Cardiac atrium fibroblast (primary cell): ENCODE results near the gene CACNA1G.

GRCh38 chr17:50132057-50132762, 2.2 kb upstream of the SAMD14 start:
- RAMPAGE, long total RNA: no peak

DNA sequence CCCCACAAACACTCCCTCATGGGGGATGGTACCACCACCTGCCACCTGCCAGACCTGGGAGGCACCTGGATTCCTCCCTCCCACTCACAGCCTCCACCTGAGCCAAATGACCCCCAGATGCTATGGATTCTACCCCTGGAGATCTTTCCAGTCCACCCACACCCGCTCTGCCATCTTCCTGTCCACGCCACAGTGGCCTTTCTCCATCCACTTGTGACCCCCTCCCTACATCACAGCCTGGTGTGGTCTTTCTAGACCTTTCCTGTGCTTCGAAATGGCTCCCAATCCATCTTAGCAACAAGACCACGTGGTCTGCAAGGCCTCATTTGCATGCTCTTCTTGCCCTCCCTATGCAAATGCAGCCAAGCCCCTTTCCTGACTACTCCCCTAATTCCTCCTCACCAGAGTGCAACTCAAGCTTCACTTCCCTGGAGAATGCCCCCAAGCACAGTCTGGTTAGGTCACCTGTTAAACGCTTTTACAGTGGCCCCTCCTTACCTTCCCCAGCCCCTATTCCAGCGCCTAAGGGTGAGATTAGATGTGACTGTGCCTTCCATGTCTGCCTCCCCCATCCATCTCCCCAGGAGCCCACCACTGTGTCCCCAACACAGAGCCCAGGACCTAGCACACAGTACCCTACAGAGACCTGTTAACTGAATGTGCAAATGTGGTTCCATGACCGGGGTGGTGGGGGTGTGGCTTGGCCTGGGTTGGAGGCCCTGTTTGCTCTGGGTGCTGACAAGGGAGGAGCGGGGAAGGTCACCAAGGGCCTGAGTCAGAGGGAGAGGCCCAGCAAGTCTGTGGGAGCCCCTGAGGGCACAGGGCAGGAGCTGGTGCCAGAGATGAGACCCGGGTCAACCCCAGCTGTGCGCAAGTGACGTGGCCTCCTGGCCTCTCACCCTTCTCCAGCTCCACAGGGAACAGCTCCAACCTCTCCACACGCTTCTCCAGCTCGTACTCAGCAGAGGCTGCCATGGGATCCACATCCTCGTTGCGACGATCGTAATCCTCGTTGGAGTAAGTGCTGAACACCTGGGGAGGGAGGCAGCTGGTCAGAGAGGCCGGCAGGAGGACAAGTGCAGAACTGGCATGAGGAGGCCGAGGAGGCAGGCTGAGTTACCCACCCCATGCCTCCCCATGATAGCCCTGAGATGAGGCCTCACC, 5.9 kb downstream of the PPP1R9B start:
- RAMPAGE, long total RNA: no peak

DNA sequence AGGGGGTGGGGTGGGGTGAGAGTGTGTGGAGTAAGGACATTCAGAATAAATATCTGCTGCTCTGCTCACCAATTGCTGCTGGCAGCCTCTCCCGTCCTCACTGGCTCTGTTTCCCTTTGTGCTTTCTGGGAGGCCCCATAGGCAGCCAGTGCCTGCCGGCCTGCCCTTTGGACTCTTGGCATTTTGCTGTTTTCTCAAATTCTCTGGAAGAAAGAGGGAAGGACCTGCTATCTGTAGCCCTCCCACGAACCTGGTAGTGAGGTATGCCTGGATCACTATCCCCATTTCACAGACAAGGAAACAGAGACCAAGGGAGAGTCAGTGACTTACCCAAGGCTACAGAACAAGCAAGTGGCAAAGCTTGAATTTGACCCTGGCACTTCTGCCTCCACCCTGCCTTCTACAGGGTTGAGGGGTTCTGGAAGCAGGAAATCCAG, 10.0 kb downstream of the SGCA start:
- RAMPAGE, long total RNA: no peak

DNA sequence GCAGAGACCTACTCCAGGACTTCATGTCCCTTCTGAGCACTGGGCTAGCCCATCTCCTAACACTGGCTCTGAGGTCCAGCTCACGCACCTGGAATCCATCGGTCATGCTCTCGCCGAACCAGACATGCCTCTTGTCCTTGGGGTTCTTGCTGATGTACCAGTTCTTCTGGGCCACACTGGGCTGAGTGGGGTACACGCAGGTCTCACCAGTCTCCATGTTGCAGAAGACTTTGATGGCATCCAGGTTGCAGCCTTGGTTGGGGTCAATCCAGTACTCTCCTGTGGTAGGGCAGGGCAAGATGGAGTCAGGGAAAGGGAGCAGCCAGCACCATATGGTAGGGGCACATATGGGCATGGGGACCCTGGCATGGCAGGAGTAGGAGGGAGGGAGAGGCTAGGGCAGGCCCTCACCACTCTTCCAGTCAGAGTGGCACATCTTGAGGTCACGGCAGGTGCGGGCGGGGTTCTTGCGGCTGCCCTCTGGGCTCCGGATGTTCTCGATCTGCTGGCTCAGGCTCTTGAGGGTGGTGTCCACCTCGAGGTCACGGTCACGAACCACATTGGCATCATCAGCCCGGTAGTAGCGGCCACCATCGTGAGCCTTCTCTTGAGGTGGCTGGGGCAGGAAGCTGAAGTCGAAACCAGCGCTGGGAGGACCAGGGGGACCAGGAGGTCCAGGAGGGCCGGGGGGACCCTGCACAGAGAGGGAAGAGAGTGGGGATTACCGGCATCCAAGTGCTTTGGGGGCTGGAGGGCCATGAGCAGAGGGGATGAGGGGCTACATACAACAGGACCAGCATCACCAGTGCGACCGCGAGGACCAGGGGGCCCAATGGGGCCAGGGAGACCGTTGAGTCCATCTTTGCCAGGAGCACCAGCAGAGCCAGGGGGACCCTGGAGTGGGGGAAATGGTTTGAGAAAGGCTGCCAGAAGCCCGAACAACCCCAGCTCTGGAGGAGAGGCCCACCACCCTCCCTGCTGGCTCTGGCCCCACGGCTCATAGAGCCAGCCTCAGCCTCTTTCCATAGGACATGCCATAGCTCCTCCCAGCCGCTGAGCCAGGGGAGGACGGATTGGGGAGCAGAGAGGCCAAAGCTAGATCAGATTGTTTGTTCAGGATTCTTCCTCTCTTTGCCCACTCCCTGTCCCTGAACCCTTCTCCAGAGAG, 14.8 kb downstream of the COL1A1 start:
- RAMPAGE, long total RNA: no peak

DNA sequence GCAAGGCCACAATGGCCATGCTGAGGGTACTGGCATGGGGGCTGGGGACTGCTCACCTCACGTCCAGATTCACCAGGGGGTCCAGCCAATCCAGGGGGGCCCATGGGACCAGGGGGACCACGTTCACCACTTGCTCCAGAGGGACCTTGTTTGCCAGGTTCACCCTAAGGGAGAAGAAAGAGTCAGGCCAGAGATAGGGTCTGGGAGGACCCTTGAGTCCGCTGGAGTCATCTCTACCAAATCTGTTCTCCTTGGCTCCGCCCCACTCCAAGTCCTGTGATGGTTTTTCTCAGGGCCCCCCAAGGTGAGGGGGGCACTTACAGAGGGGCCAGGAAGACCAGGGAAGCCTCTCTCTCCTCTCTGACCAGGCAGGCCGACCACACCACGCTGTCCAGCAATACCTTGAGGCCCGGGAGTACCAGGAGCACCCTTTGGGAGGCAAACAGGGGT, 12.6 kb downstream of the COL1A1 start:
- RAMPAGE, long total RNA: no peak

- RAMPAGE, long total RNA: no peak
Observed at GRCh38 chr17:50210775-50211327, 9.4 kb upstream of the COL1A1 start.

DNA sequence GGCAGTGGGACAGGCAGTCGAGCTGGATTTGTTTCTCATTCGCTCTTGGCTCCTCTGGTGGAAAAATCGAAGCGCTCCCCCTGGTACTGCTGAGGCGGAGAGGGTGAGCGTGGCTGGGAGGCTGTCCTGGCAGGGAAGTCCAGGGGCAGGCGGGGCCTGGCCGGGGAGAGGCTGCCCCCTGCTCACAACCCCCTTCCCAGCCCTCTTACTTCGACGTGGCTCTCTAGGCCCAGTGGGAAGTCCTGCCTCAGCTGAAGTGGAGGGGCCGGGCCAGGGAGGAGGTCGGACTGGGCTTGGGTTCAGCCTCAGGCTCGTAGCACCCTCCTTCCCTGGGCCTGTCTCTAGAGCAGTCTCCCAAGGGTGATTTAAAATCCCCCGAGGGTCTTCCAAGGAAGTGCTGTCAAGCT, 16.5 kb upstream of the TMEM92 start:
- RAMPAGE, long total RNA: no peak

- RAMPAGE, long total RNA: no peak
Observed at GRCh38 chr17:50270973-50271757, 3.1 kb upstream of the TMEM92 start.

DNA sequence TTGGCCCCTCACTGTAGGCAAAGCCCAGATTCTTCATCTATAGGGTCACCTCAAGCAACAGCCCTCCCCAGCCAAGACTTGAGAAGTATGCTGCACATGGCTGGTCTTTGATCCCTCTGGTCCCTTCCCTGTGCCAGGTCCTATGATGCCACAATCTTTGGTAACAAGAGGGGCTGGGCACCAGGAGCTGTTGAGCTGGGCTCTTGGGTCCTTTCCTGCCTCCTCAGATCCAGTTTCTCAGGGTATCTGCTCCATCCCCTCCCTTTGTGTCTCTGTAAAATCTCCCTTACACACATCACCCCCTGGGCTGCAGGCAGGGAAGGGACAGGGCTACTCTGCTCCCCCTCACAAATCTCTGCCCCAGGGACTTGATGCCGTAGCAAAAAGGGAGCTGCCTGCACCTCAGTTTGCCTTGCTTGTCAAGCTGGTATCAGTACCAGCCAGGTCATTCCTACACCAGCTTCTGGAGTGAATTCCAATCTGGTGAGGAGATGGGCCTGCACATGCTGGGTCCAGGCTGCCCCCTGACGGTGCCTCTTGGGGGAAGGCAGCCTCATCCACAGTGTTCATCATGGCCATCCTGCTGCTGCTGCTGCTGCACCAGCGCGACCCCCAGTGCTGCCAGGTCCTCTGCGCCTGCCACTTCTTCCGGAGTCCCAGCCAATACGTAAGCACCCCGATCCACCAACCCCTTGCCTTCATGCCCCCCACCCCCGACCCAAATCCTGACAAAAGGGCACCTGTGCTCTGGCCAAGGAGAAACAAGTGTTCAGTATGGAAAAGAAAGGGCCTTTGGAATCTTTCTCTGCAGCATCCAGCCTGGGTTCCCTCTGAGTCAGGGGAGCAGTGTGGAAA, 8.4 kb downstream of the MRPL27 start:
- RAMPAGE, long total RNA: no peak

DNA sequence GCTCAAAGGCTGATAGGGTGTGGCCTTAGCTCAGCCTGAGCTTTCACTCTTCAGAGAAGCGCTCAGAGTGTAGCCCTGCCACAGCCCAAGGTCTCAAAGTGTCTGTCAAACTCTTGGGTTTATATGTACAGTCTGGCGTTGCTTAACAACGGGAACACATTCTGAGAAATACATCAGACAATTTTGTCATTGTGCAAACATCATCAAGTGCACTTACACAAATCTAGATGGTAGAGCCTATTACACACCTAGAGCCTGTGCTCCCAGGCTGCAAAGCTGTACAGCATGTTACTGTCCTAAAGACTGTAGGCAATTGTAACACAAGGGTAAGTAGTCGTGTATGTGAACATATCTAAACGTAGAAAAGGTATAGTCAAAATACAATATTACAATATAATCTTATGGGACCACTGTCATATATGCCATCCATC, 20.8 kb downstream of the CHAD start:
- RAMPAGE, long total RNA: no peak

- RAMPAGE, long total RNA: no peak
Observed at GRCh38 chr17:50514893-50515245, 6.6 kb downstream of the MYCBPAP start.

GRCh38 chr17:50517014-50517438, 8.8 kb downstream of the MYCBPAP start:
- RAMPAGE, long total RNA: no peak

DNA sequence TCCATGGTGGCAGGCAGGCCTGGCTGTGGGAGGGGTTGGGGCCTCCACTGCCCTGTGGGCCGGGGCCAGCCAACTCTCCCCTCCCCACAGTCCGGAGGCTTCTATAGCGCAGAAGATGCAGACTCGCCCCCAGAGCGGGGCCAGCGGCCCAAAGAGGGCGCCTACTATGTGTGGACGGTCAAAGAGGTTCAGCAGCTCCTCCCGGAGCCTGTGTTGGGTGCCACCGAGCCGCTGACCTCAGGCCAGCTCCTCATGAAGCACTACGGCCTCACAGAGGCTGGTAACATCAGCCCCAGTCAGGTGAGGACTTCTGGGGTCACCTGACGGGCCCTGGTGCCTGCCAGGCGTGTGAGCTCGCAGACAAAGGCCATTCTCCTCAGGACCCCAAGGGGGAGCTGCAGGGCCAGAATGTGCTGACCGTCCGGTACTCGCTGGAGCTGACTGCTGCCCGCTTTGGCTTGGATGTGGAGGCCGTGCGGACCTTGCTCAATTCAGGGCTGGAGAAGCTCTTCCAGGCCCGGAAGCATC, 3.7 kb downstream of the SPATA20 start:
- RAMPAGE, long total RNA: no peak

- RAMPAGE, long total RNA: no peak
Observed at GRCh38 chr17:50560249-50561366, at the start of gene CACNA1G. Gene CACNA1G (plus strand): TSS chr17:50560715.

- RAMPAGE, long total RNA: no peak
Observed at GRCh38 chr17:50561367-50561718, 828 bp downstream of the CACNA1G start.

DNA sequence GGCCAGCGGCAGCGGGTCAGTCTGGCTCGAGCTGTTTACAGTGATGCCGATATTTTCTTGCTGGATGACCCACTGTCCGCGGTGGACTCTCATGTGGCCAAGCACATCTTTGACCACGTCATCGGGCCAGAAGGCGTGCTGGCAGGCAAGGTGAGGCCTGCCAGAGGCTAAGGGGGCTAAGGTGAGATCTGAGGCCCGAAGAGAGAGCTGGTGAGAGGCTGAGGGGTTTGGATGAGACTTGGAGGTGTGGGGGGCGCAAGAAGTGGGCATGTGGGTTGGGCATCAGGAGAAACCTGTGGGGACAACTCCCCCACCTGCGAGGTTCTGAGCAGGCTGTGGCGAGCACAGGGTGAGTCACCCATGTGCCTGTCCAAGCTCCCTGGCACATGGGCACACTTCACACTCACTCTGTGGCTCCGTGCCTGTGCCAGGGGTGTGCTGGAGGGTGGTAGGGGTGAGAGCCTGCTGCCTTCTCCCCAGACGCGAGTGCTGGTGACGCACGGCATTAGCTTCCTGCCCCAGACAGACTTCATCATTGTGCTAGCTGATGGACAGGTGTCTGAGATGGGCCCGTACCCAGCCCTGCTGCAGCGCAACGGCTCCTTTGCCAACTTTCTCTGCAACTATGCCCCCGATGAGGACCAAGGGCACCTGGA, 34.6 kb downstream of the ANKRD40 start:
- RAMPAGE, long total RNA: no peak

GRCh38 chr17:50686218-50687126, 21.2 kb downstream of the ANKRD40 start:
- RAMPAGE, long total RNA: no peak

GRCh38 chr17:50741527-50741853, 22.1 kb downstream of the LUC7L3 start:
- RAMPAGE, long total RNA: no peak

GRCh38 chr17:50861699-50863034, 4.0 kb downstream of the TOB1 start:
- RAMPAGE, long total RNA: no peak

- RAMPAGE, long total RNA: no peak
Observed at GRCh38 chr17:50951966-50952196, 85.7 kb upstream of the TOB1 start.